Right cardiac atrium (tissue), 1 donor: ENCODE measurements around a stretch of chr16.

GRCh38 chr16:12753101-12753834 lies 50.4 kb downstream of the CPPED1 start:
- PRO-cap = no peak

GRCh38 chr16:13935450-13935940 lies 15.5 kb downstream of the ERCC4 start:
- PRO-cap = no peak

DNA sequence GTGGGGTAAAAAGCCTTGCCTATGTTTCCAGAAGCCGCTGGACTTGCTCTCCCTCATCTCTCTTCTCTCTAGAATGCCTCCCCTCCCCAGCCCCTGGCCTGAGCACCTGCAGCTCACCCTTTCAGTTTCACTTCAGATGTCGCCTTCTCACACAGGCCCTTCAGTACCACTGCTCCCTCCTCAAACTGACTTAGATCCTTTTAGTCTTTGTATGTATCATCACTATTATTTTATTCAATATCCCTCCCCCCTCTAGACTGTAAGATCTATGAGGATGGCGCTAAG lies 122.2 kb downstream of the MRTFB start:
- PRO-cap = no peak

DNA sequence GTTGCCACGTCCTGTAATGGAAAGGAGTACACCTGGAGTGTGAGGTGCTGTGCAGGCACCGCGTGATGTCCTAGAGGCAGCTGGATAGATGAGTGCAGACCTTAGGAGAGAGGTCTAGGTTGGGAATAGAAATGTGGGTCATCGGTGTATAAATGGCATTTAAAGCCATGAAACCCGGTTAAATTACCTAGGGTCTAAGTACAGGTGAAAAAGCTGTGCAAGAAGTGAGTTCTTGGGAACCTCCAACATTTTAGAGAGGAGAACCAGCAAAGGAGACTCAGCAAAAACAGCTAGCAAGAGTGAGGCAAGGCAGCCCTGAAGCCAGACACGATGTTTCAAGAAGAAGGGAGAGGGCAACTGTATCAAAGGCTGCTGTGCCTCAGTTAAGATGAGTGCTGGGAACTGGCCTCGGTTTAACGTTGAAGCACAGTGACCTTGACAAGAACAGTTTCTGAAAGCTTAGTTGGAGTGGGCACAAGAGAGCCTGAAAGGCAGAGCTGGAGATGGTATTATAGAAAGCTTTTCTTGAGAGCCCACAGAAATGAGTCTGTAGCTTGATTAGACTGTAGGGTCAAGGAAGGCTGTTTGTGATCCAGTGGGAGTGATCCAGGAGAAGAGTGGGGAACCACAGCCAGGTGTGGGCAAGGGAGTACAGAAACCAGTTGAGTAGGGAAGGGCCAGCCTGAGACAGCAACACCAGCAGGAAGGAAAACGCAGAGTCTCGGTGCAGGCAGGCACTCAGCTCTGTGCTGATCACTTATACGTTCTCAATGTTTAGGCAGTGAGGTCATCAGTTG lies 166.1 kb downstream of the MRTFB start:
- PRO-cap = no peak

- PRO-cap = no peak
Observed at GRCh38 chr16:14240715-14241421, 169.7 kb downstream of the MRTFB start.

GRCh38 chr16:14292051-14292299 lies 220.9 kb downstream of the MRTFB start:
- PRO-cap = no peak

GRCh38 chr16:14308920-14309890 lies 238.1 kb downstream of the MRTFB start:
- PRO-cap = no peak

DNA sequence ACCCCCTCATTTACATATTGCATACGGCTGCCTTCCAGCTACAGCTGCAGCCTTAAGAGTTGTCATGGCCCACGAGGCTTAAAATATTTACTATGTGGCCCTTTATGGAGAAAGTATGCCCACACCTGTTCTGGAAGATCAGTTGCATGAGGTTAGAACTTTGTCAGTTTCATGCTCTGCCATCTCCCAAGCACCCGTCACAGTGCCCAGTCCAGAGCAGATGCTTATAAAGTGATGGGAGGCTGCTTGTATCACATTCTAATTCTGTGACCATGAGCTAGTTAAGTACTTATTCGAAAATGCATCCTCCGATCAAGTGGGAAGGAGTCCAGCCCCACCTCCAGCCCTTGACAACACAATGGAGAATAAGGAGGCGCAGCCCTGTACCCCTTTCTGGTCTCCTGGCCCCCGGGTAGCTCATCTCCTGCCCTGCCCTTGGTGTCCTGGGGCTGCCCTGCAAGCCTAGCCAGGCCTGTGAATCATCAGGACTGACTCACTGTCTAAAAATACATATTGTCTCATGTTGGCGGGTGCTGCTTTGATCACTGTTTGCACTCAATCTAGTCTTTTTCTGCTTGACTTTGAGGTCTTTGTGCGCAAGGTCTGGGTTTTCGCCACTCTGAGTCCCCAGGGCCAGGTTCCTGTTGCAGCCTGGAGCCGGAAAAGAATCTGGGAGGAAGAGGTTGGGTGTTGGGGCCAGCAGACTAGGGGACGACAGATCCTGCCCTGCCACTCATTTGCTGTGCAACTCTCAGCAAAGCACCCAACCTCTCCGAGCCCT lies 230.8 kb downstream of the PARN start:
- PRO-cap = no peak

DNA sequence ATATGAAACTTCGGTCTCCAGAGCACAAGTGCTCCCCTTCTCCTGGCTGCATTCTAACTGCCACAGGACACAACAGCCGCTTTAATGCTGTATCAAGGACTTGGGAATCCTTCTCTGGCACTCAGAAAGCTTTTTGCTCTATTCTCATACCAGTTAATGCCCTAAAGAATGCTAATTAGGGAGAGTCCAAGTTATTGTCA lies 90.9 kb downstream of the PARN start:
- PRO-cap = no peak

DNA sequence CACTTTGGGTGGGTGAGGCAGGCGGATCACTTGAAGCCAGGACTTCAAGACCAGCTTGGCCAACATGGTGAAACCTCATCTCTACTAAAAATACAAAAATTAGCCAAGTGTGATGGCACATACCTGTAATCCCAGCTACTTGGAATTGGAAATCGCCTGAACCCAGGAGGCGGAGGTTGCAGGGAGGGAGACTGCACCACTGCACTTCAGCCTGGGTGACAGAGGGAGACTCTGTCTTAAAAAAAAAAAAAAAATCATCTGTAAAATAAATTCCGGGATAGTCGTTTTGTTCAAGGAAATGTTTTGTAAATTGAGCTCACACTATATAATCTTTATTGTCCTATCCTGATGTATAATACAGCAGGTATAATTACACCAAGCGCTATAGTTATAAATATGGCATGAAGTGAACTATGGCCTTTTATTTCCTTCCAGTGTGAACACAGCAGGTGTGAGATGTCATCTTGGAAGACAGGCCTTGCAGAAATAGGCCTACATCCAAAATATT lies 25.5 kb downstream of the PLA2G10 start:
- PRO-cap = no peak

GRCh38 chr16:14856839-14857533 lies 23.5 kb downstream of the NOMO1 start:
- PRO-cap = no peak

GRCh38 chr16:15021763-15022498 lies 33.9 kb downstream of the NTAN1 start:
- PRO-cap = no peak

DNA sequence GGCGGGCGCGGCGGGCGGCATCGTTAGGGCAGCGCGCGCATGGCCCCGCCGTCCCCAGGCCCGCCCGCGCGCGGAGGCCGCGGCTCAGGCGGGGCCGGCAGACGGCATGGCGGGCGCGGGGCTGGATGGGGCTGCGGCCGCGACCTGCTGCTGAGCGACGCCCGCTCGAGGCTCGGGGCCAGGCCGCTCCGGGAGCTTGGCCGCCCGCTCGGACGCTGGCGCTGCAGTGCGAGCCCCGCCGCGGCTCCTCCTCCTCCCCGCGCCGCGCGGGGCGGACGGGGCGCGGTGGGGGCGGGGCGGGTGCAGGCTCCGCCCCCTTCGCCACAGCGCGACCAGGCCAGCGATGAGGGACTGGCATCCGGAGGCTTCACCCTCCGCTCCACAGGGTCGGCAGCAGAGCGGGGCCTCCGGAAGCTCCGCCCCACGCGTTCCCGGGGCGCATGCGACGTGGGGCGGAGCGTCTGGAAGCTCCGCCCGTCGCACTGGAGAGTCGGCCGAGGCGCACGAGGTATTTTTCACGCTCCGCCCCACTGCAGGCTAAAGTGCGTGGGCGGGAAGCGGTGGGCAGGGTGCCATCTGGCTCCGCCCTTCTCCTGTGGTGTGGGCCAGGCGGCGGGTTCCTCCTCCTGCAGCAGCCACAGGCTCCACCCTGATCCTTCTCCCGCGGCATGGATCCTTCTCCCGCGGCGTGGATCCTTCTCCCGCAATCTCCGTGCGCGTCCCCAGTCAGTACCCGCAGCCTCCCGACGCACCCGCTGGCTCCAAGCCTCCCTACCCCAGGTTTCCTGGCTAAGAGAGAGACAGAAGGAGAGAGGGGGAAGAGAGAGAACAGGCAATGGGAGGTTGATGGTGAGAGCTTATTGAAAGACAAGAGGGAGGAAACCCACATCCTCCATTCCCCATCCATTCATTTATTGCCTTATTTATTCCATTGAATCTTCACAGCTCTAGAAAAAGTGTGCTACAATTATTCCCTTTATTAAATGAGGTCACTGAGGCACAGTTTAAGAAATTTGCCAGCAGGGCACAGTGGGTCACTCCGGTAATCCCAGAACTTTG lies 60.8 kb upstream of the RRN3 start:
- PRO-cap = bidirectional peak, plus-strand start at position 483 of the sequence, minus-strand start at position 228 of the sequence

DNA sequence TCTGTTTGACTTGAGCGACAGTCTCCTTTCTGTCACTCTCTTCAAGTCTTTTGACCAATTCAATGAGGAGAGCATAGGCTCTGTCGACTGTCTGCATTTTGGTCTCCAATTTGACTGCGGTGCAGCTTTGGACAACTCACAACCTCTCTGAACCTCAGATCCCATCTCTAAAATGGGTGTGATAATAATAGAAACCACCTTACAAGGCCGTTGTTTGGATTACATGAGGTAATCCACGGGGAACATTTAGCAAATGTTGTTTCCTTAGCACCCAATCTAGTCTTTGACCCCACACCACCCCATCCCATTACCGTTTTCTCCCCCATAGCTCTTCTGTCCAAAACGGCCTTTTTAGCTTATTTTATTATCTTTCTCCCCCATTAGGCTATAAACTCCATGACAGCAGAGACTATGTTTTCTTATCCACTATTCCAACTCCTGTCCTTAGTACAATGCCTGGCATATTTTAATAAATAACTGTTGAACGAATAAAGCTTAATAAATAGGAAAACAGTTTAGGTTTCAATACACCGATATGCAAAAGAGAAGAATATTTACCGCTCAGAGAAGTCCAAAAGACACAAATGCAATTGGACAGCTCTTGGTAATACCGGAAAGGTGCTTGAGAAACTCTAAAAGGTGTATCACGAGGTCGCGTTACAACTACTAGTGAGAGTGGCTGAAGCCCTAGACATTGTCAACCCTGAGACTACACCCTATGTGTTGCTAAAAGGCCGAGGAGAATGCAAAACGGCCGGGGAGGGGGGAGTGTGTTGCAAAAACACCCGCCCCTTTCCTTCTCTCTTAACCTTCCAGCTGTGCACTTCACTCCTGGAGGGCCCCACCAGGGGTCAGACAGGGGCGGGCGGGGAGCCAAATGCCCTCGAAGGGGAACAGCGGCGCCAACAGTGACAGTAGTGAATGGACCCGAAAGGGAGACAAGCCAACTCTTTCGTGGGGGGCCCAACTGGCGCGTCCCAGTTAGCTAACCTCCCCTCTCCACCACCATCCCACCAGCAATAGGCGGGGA lies 738 bp downstream of the MARF1 start:
- PRO-cap = bidirectional peak, plus-strand start at position 828 of the sequence, minus-strand start at position 720 of the sequence

- PRO-cap = no peak
Observed at GRCh38 chr16:15702726-15703488, 52.9 kb downstream of the NDE1 start.

DNA sequence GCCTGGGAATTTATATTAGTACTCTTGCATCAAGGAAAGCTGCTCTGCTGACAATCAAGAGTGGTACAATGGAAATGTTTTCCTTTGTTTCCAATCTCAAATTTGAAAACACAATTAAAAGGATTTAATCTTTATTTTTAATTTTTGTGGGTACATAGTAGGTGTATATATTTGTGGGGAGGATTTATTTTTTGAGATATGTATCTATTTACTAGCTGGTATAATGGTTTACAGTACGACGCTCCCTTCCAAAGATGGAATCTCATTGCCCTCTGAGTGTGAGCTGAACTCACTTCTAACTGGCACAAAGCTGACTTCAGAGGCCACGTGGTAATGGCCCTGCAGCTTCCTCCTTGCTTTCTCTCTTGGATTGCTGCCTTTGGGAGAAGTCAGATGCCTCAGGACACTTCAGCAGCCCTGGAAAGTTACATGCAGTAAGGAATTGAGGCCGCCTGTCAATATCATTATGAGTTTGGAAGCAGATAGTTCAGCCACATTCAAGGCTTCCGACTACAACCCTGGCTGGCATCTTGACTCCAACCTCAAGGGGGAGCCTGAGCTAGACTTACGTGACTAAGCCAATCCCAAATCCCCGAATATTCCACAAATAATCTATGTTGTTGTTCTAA lies 13.8 kb downstream of the CEP20 start:
- PRO-cap = no peak

DNA sequence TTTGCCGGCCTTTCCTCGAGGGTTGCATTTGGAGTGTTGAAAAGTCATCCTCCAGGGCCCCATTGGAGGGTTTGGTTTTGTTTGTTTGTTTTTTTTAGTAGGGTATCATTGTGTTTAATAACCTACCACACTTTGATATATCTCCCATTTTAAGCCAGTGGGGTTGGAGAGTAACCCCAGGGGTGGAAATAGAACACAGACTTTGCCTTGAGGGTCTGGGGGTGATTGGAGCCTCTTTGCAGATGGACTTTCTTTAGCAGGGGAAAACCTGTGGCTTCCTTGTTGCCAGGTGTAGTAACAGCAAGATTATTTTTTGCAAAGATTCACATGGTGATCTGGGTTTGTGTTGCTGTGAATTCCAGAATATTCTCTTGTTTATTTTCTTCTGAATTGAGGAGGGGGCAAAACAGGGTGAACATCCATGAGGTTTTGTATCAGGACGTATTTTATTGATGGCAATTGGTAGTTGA lies 1.5 kb downstream of the ABCC1 start:
- PRO-cap = no peak

GRCh38 chr16:15958595-15959265 lies 9.3 kb downstream of the ABCC1 start:
- PRO-cap = no peak

DNA sequence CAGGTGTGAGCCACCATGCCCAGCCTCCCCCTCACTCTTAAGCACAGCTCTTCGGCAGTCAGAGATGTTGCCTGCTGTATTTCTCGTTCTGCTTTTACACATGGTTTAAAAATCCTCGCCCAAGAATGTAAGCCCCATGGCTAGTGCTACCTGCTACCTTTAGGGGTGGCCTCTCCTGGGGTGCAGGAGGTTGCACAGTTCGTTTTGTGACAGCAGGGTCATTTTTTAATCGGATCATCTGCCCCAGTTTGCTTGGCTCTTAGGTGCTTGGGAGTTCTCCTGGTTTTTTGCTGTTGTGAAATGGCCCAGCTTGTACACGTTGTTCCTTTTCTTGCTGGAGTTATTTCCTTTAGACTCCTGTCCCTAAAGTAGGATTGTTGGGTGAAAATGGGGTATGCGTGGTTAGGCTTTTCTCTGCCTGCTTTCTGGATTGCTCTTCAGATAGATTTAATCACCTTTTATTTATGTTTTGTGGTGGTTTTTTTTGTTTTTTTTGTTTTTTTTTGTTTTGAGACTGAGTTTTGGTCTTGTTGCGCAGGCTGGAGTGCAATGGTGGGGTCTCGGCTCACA lies 25.7 kb downstream of the ABCC1 start:
- PRO-cap = no peak

GRCh38 chr16:16028239-16028857 lies 78.9 kb downstream of the ABCC1 start:
- PRO-cap = no peak